ENCODE results near the genes RFPL4B and TSPYL4.

GRCh38 chr6:111731176-111731830 is 125.6 kb upstream of the TRAF3IP2 start:
- PRO-cap: no peak

GRCh38 chr6:111780753-111781705 is 92.2 kb downstream of the FYN start:
- PRO-cap: no peak

GRCh38 chr6:111823695-111824449 is 49.4 kb downstream of the FYN start:
- PRO-cap: no peak

DNA sequence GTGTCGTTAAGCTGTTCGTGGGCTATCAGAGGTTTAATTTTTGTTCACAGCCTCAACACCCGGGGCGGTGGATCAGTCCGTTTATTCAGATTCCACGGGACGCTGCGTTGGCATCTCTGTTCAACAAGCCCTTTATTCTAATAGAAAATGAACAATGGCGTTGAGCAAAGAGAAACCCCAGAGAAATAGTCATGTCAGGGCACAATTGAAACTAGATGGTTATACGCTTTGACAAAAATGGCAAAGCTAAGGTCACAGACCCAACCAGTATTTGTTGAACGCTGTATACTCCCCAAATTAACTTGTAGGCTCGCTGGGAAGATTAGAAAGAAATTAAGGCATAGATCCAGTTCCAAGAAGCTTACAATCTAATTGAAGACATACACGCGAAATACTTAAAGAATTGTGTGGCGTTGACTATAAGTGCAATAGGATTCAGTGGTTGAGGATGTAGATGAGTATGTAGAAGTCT is 399 bp downstream of the FAM229B start:
- PRO-cap: no peak

GRCh38 chr6:112144879-112145385 is 57.5 kb downstream of the FAM229B start:
- PRO-cap: no peak

DNA sequence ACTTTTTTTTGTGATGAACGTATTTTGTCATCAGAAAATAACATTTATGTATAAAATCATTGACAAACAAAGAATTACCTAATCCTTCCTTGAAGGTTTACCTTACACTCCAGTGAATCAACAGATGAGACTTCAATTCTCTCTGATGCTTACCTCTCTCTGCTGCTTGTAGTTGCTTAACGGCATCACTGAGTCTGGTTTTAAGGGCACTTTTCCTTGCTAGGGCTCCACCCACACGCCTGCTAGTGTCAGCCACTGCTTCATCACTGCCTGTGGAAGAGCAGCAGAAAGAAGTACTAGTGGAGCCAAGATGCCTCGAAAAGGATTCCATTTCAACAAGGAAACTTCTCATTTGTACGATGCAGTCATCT is 63.0 kb downstream of the FAM229B start:
- PRO-cap: no peak

DNA sequence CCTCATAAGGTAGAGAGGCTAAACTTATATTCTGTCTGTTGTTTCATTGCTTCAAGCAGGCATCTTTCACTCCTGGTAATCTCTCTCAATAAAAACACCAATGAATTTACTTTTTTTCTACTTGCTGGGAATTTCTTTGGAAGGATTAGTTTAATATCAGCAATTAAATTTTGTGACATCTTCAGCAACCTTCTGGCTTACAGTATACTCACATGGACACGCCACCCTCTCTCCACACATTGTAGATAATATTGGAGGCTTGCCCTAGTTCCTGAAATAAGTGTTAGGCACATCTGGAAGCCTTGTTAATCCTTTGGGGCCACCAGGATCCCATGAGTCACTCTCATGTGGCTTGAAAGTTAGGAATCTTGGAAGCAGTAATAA is 20.7 kb downstream of the LAMA4 start:
- PRO-cap: no peak

DNA sequence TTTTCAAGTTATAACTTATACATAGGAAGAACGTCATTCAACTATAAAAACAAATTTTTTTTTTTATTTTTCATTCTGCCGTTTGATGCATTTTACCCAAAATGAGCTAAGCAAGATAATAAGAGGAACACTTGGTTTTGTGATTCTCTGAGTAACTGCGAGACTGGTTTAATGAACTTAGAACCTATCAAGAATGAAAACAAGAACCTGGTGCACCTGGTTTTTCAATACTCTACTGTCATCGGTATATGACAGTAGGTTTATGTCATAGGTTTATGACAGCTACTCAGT is 20.3 kb downstream of the LAMA4 start:
- PRO-cap: no peak

GRCh38 chr6:112250968-112252103 is 3.0 kb downstream of the LAMA4 start:
- PRO-cap: no peak

GRCh38 chr6:112268003-112268371 is 13.6 kb upstream of the LAMA4 start:
- PRO-cap: no peak

DNA sequence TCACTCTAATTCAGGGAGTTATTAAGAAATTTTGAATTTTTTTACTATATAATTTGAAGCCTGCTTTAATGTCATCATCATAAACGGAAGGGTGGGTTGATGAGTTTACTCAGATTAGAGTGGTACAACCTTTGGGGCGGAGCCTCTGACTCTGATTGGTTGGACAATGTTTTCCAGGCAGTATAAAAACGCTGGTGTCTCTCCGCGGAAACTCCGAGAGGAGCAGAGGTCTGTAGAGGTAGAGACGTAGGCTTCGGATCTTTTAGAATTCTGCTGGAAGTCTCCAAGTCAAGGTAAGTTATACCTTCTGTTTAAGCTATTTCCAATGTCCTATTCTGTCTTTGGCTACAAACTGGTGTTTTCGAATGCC is at the start of gene RFPL4B:
RFPL4B (plus strand) TSS at position 216 of the 370 bp plus-strand sequence.
- PRO-cap: no peak

DNA sequence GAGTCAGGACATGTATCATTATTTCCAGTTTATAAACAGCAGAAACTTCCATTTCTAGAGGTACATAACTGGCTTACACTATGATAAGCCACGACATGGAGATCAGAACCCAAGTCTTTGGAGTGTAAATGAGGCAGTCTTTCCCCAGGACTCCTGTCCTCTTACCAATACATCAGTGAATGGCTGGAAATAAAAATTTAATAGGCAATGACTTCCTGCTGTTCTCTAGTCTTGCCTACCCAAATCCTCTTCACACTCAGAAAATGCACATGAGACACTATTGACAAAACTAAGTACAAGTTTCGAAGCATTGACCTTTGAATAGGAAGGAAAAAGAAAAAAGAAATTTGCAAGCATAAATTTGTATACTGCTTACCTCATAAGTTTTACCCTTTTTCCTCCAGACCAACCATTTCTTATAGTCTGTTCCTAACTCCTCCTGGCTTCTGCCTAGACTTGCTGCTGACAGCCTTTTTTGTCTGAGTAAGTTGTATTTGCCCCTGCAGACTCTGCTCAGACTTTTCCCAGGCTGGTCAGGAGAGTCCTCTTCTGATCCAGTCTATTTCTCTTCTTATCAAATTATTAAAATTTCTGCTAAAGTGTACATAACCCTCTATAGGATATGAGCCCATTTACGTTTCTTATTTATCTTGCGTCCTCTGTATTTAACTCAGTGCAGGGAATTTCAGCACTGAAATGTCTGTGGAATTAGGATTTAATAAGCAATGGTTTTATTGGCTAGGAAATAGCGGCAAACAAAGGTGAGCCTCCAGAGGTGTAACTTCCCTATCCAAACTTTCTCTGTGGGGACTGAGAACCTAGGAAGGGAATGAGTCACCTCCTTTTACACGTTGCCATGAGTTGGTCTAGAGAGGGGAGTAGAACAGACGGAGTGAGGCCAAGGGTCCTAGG is 207.2 kb upstream of the MARCKS start:
- PRO-cap: no peak

- PRO-cap: bidirectional peak, plus-strand start at chr6:113873406, minus-strand start at chr6:113873340
Measured at GRCh38 chr6:113873068-113873578, 16.0 kb downstream of the MARCKS start.

GRCh38 chr6:113971740-113972085 is 765 bp upstream of the HDAC2 start:
- PRO-cap: no peak

- PRO-cap: no peak
Measured at GRCh38 chr6:114228757-114228956, 114.2 kb downstream of the HS3ST5 start.

- PRO-cap: no peak
Measured at GRCh38 chr6:115090622-115091119, 747.8 kb upstream of the HS3ST5 start.

DNA sequence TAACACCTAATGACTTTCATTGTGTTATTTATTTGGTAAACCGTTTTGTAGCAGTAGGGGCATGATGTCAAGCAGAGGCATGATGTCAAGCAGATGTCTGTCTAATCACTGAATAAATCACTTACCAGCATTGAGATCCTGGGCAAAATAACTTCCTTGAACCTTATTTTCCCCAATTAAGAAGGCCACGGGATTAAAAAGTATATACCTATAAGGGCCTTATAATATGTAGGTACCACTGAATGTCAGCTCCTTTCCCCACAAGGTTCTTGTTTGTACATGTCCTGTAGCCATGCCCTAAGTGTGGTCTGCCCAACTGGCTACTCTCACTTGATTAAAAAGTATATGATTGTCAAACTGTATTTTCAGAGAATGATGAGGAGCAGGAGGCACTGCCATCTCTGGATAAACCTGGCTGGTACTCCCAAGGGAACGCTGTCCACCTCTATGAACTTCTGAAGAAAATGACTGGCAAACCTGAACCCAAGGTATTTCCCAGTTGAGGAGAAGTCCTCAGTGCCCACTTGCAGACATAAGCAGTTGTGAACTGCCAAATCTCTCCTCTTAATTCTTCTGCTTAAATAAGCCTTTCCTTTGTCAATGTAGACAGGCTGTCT is 17.2 kb downstream of the TSPYL4 start:
- PRO-cap: no peak

DNA sequence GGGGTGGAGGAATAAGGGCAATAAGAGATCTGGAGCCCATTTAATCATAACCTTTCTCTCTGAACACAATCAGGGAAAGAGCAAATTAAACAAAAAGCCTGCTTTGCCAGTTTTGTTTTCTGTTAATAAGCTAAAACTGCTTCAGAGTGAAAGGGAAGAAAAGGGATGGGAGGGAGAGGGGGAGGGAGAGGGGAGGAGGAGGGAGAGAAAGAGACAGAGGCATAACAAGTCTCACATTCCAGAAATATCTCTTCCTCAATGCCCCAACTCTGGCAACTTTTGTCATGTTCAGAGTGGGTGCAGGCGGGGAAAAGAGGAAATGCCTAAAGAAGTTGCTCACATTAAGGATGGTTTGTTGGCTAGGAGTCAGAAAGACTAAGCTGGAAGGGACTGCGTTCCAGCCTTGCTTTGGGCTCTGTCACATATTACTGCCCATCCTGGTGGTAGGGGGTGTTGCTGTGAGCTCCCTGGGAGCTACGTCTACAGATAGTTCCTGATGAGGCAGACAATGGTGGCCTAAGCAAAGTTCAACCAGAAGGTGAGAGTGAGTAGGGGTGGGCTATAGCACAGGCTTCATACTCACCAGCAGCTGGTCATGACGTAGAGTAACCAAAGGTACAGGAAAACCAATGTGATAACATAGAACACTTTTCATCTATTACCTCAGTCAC is 2.3 kb downstream of the TSPYL4 start:
- PRO-cap: no peak

GRCh38 chr6:116253295-116254347 is at the start of gene TSPYL4:
Gene TSPYL4 (minus strand): TSS chr6:116254075.
- PRO-cap: bidirectional peak, plus-strand start at chr6:116254164, minus-strand start at chr6:116254071

DNA sequence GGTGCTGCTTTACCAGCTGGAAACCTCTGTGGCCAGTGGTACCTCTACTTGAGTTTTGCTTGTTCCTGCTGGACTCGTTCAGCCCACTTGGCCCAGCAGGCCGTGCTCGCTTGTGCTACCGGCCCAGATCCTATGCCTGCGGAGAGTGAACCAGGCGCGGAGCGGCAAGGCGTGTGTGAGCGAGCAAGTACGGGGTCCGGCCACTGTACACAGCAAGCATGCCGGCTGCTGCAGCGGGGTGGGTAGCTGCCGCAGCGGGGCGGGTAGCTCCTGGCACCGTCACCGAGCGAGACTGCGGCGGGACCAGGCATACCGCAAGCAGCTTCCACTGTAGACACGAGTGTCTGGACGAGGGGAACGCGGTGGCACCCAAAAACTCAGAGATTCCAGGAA is 6.4 kb upstream of the RWDD1 start:
- PRO-cap: no peak

Data from left lobe of liver (tissue), 1 donor.